ENCODE measurements around a stretch of chr2.

DNA sequence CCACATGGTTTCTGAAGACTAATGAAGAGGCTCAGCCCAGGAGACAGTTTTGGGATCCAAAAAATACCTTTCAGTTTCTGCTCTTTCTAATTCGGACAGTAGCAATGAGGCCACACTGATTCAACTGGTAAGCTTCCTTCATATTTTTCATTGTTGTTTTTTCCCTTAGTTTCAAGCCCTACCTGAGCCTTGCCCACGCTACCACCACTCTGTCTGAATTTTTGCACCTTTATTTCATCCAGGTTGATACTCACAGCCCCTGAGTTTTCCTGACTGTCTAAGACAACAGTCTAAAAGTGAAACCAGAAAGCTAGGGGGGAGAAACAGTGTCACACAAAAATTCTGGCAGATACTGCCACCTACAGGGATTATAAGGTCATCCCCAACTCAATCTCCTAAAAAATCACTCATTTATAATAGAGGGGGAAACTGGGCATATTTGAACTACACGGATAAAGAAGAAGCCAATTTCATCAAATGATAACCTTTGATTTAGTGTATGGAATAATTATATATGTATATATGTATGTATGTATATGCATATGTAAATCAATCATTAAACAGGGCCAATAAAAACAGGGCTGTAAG lies 887.7 kb downstream of the NRXN1 start:
- PRO-cap, 2 experiments = no peak in any of the 2 experiments

DNA sequence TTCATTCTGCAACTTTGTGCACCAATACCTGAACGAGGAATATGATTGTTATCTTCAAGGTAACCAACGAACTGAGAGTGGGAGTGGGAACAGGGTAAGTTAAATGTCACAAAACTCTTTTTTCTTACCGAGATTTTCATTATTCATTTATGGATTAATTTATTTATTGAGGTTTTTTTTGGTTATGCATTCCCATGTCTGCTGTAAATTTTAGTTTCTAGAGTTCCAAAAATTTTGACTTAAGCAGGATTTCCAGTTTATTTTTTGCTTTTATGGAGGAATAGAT lies 617.0 kb upstream of the NRXN1 start:
- PRO-cap, 2 experiments = no peak in any of the 2 experiments

DNA sequence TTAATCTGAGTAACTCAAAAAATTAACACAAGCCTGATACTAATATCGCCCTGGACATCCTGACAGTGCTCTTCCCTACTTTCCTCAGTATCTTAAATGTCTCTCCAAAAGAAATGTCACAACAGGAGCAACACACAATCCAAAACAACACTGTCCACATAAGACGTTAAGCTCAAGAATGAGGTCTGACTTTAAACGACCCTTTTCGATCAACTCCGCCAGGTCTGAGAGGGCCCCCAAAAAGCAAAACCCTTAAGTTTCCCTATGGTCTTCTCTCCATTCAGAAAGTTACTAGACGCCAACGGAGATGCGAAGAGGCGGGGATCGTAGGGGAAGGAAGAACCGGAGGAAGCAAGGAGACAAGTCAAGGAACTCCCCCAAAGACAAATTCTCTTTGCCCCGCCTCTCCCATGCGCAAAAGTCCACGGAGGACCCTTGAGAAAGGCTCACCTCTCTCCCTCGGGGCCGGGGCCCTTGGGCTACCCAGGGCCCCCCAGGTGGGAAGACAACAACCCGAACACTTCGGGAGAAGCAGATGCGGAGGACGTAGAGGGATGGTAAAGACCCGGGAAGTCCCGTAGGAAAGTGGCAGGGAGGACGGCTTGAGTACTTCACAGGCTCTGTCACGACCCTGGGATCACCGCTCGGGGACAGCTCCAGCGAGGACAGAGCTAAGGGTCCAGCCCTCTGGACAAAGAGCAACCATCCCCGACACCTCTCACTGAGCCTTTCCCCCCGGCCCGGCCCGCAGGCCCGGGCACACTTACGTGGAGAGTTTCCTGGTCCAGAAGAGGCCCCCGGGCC lies 815 bp downstream of the PSME4 start:
- PRO-cap, 2 experiments = peak in 2 of 2 experiments; most common plus-strand start position 415 of the sequence (in 2); most common minus-strand start position 336 of the sequence (in 1)

DNA sequence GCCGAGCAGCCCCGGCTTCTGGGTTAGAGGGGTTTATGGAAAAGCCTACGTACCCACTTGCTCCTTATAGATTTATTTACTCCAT lies 269 bp downstream of the ACYP2 start:
- PRO-cap, 2 experiments = no peak in any of the 2 experiments

DNA sequence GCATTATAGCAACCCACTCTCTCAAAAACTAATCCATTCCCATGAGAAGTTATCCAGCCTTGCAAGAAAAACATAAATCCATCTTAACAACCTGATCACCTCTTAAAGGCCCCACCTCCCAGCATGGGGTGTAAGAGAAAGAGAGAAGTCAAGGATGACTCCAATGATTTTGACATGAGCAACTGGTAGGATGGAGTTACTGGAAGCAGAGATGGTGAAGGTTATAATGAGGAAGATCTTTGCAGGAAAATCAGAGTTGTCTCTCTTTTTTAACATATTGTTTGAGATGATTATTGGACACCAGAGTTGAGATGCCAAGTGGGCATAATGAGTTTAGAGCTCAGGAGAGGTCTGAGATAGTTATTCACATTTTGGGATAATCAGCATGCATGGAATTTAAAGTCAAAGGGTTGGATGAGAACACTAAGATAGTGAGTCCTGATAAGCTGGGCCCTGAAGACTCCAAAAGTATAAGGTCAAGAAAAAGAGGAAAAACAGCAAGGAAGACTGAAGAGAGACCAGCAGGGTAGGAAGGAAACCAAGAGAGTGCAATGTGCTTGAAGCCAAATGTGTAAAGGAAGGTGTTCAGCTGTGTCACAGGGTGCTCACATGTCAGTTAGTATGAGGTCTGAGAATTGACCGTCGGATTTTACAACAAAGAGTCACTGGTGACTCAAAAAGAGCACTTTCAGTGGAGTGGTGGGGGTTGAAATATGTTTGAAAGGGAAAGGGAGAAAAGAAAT lies 3.1 kb upstream of the TSPYL6 start:
- PRO-cap, 2 experiments = no peak in any of the 2 experiments

DNA sequence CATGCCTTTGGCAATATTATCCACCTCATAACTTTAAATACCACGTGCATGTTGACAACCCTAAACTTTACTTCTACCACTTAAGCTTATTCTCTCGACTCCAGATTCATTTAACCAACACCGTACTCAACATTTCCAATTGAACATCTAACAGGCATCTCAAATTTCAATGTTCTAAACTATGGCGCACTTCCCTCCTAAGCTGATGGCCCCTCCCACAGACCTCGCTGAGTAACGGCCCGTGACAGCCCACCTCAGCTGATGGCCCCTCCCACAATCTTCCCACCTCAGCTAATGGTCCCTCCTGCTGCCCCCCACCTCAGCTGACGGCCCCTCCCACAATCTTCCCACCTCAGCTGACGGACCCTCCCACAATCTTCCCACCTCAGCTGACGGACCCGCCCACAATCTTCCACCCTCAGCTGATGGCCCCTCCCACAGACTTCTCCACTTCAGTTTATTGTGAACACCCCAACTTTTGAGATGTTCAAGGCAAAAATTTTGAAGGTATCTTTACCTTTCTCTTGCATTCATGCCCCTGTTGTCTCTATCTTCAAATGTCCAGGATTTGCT lies 17.5 kb upstream of the C2orf73 start:
- PRO-cap, 2 experiments = no peak in any of the 2 experiments

- PRO-cap, 2 experiments = no peak in any of the 2 experiments
These were observed 61.8 kb upstream of the SPTBN1 start for GRCh38 chr2:54394302-54394711.

DNA sequence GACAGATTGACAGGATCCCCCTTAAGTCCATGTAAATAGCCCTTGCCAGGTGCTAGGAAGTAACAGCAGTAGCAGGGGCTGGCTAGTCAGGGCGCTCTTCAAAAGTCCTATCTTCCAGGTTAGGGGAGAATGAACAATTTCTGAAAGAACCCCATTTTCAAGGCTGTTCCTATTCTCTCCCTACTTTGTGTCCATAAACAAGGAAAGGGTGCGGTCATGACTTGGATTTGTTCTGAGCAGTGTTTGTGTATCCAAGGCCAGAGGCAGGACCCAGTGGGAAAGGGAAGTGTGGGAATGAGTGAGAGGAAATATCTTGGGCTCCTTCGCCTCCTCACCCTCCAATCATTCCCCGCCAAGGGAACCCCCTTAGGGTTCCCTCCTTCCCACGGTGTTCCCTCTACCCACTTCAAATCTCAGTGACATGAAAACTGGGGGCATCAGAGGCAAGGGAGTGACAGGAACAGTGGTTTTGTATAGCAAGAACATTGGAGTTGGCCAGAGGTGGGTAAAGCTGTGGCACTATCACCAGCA lies 25.5 kb upstream of the SPTBN1 start:
- PRO-cap, 2 experiments = no peak in any of the 2 experiments

- PRO-cap, 2 experiments = no peak in any of the 2 experiments
These were observed 44.7 kb downstream of the SPTBN1 start for GRCh38 chr2:54500691-54501297.

DNA sequence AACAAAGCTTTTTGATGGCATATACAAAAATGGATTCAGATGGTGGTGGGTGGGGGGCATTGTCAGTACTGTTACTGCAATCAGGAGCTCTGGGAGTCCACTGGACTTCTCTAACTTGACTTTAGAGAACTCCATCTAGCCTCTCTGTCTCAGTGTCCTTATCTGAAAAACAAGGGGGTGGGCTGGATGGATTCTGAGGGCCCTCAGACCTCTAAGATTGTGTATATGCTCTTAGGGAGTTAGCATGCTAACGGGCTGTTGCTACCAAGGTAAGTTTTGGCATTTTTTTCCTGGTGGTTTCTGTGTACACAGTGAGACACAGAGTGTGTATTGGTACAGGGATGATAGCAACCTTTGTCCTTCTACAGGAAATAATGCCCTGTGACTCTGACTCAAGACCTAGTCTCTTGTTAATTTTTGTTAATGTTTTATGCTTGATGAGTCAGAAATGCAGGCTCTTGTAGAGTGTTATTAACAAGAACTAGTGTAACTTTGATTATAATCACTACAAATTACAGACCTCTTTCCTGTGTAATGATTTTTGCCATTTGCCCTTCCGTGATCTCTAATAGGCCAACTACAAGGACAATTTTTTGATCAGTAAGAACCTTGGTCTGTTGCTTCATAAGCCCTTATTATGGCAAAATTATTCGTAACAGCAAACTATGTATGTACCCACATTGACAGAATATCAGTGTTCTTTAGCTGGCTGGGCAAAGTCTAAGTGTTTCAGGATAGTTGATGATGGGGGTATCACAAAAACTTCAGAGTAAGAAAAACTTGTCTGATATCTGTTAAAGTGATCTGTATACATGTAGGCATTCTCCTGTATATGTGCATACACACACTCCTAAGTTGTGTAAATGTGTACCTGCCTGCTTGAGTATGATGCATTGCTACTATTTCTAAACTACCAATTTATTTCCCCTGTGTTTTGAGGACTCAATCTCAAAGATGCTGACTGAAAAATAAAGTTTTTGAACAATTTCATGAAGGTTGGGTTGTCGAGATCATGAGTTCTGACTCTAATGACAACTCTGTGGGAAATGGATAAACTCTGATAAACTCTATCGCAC lies 89.8 kb downstream of the SPTBN1 start:
- PRO-cap, 2 experiments = no peak in any of the 2 experiments

DNA sequence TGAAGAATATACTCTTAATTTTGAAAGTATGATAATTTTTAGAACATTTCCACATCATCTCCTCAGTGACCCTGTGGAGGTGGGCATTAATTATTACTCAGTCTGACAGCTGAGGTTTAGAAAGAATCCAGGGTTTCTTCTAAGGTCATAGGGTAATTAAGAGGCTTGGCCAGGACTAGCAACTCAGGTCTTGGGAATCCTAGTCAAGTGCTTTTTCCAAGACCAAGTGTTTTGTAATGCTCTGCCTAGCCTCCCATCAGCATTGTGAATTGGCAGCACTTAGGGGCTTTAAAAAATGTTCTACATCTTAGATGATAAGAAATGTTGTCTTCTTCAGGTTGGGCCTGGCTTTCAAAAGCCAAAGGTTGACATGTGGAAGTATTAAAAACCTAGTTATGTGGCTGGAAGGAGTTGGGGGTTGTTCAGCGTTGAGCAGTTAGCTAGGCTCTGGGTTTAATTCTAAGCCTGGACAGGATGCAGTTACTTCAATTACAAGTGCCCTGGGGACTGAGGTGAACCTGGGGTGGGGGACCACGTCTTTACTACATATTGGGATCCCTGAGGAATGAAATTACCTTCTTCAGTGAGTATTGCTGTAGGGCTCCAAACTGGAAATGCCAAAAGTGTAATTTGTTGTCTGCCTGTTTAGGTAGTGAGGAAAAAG lies 100.7 kb downstream of the SPTBN1 start:
- PRO-cap, 2 experiments = no peak in any of the 2 experiments

DNA sequence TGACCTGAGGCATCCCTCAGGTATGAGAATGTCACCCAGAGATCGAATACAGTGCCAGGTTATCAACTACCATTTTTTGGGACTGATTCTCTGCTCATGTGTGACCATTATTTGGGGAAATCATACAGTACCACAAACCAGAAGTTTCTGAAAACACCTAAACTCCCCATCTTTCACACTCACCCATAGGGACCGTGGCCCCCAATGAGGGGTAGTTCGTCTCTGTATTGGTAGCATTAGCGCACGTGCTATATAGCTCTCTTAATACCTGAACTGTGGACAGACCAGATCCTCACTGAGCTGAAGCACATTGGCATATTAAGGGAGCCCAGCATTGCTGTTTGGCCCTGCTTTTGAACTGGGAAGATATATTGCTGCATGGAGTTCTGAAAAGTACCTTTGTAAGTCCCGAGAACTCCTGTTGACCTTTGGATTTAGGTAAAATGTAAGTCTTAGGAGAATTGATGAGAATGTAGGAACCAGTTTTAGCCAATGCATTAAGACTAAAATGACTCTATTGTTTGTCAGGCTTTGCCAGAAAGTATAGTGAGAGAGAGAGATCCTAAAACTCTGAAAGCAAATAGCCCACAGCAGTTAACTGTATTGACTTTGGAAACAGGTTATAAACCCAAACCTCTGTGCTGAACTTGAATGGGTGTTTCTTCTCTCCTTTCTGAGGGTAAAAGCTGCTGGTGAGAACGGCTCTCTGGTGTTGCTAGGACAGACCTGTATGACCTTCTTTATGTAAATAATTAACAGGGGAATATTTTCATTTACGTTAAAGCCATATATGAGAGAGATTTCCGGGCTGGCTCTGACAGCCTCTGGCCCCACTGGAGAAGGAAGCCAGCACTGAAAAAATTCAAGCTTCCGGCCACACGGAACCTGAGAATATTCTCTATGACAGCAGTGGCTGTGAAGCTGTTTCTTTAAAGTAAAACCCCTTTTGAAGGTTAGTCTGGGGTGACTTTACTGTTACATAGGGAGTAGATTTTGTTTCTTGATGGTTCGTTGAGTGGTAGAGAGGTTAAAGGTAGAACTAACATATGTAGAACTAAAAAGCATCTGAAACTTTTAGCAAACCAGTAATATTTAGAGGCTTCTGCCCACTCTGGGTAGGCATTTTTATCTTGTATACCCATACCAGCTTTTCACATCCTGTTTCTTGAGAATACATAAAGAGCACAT lies 123.5 kb downstream of the SPTBN1 start:
- PRO-cap, 2 experiments = no peak in any of the 2 experiments

DNA sequence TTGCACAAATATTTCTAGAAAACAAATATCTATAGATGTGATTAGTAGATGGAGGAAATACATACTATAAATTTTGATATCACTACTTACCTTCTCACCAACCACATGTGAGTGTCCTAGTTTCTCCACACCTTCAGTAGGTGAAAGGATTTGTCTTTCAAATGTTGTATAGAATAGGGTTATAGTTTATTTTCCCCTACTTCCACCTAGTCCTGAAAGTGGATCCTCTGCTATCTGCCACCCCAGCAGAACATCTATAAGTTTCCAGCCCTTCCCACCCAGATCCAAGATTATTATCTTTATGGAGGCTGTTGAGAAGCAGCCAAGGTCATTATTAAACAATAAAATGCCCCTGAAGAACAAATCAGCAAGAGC lies 128.2 kb downstream of the SPTBN1 start:
- PRO-cap, 2 experiments = no peak in any of the 2 experiments

GRCh38 chr2:54604734-54605593 lies 118.5 kb upstream of the EML6 start:
- PRO-cap, 2 experiments = no peak in any of the 2 experiments

DNA sequence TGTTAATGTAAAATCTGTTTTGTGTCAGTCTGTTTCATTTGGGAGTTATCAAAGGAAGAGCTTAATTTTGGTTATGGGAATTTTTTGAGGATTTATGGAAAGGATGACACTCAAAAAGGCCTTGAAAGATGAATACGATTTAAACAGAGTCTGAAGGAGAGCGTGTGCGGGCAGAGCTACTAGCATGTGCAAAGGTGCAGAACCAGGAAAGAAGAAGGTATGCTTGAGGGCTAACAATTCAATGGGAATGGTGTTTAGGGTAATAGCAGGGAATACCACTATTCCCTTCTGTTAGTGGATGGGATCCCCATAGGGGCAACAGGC lies 105.3 kb upstream of the EML6 start:
- PRO-cap, 2 experiments = no peak in any of the 2 experiments

DNA sequence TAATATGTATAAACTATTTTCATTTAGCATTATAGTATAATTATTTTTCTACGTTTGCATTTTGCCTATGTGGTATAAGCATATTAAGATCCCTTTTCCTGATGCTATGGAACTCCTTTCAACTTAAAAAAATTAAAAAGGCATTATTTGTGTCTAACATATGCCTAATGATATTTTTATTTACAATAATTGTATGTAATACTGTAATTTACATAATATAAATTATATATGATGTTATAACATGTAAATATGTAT lies 87.4 kb upstream of the EML6 start:
- PRO-cap, 2 experiments = no peak in any of the 2 experiments

- PRO-cap, 2 experiments = no peak in any of the 2 experiments
These were observed 73.8 kb upstream of the EML6 start for GRCh38 chr2:54649413-54650227.

DNA sequence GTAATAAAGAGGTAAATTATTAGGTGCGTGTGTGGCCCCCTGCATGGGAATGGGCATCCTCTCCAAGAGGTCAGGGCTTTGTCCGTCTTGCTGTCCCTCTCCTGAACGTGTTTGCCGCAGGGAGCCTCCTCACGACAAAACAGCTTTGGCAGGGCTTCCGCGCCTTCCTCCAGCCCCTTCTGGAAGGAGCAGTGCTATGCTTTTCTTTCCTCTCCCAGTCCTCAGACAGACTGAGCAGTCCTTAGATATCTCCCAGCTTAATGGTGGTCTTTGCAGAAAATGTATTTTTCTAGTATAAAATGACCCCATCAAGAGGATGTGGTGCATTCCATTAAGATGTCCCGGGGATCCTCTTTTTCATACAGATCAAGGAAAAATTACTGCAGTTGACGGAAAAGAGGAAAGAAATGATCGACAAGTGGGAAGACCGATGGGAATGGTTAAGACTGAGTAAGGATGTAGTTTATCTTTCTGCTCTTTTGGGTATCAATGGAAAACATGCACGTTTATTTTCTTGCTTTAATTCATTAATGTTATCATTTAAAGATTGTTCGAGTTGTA lies 67.8 kb upstream of the EML6 start:
- PRO-cap, 2 experiments = no peak in any of the 2 experiments

- PRO-cap, 2 experiments = no peak in any of the 2 experiments
These were observed 57.7 kb upstream of the EML6 start for GRCh38 chr2:54665896-54666107.

- PRO-cap, 2 experiments = no peak in any of the 2 experiments
These were observed 51.6 kb upstream of the EML6 start for GRCh38 chr2:54671878-54672261.

Data from right ventricle myocardium (tissue), 1 donor.